Lower leg skin (tissue), 2 donors: ENCODE measurements around the gene GLP1R.

DNA sequence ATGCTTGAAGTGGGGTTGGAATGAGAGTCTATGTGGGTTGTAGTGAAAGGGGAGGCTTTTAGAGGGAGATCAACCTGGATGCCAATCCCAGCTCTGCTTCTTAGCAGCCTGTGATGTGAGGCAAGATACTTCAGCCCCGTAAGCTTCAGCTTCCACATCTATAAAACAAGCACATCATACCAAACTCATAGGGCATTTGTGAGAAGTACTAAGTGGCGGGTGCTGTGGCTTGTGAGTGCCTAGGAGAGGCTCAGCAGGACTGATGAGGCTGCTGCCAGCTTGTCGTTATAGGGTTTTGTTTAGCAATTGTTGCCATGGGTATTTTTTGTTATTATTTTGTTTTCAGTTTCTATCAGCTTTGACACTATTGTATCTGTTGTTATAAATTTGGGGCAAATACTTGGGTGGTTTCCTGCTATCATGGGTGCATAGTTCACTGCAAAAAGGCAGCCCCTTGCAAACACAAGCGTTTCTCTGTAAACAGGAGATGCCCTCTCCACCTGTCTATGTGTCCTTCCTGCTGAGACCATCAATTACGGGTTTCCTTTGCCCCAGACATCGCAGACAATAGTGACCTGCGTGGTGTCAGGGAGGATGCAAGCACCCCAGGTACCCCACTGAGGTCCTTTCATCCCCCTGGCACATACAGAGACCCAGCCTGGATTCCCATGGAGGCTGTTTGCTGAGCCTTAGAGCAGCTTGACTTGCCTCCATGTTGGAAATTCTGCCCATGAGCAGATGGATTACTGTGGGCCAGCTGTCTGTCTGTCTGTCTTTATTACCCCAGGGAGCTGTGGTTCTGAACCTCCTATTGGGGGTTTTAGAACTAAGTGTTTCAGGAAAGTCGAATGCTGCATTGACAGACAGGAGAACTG lies 3.1 kb upstream of the CCDC167 start:
- PRO-cap = no peak
- RAMPAGE, long total RNA, 2 experiments = no peak in any of the 2 experiments

GRCh38 chr6:37852637-37853921 lies 33.6 kb downstream of the ZFAND3 start:
- PRO-cap = no peak
- RAMPAGE, long total RNA, 2 experiments = no peak in any of the 2 experiments

- PRO-cap = no peak
- RAMPAGE, long total RNA, 2 experiments = no peak in any of the 2 experiments
Observed at GRCh38 chr6:38157794-38158418, 338.4 kb downstream of the ZFAND3 start.

DNA sequence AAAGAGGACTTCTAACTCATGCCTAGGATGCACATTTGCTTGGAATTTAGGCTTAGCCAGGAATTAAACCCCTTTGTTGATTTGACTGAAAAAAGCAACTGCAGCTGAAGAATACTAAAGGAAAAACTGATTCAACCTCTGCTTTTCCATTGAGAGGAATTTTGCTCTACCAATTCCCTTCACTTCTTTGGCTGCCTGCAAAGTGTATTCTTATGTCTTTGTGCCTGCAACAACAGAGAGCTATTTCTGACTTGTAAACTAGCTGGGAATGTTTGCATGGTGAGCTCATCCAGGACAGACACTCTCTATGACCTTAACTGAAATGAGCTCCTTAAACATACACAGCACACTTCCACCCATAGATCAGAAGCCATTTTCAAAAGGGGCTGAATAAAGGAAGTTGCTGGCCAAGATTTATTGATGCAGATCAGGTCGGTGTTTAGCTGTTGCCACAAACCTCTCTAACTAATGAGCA lies 377.8 kb downstream of the BTBD9 start:
- PRO-cap = no peak
- RAMPAGE, long total RNA, 2 experiments = no peak in any of the 2 experiments

GRCh38 chr6:38350831-38351369 lies 288.8 kb downstream of the BTBD9 start:
- PRO-cap = no peak
- RAMPAGE, long total RNA, 2 experiments = no peak in any of the 2 experiments

GRCh38 chr6:38508327-38509208 lies 131.2 kb downstream of the BTBD9 start:
- PRO-cap = no peak
- RAMPAGE, long total RNA, 2 experiments = no peak in any of the 2 experiments

- PRO-cap = no peak
- RAMPAGE, long total RNA, 2 experiments = no peak in any of the 2 experiments
Observed at GRCh38 chr6:38636597-38637205, 3.0 kb downstream of the BTBD9 start.

DNA sequence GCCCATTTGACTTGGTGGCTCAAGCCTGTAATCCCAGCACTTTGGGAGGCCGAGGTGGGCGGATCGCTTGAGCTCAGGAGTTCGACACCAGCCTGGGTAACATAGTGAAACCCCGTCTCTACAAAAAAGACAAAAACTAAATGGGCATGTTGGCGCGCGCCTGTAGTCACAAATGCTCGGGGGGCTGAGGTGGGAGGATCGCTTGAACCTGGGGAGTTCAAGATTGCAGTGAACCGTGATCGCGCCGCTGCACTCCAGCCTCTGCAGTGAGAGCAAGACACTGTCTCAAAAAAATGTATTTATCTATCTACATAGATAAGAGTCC lies 746 bp upstream of the BTBD9 start:
- PRO-cap = no peak
- RAMPAGE, long total RNA, 2 experiments = no peak in any of the 2 experiments

DNA sequence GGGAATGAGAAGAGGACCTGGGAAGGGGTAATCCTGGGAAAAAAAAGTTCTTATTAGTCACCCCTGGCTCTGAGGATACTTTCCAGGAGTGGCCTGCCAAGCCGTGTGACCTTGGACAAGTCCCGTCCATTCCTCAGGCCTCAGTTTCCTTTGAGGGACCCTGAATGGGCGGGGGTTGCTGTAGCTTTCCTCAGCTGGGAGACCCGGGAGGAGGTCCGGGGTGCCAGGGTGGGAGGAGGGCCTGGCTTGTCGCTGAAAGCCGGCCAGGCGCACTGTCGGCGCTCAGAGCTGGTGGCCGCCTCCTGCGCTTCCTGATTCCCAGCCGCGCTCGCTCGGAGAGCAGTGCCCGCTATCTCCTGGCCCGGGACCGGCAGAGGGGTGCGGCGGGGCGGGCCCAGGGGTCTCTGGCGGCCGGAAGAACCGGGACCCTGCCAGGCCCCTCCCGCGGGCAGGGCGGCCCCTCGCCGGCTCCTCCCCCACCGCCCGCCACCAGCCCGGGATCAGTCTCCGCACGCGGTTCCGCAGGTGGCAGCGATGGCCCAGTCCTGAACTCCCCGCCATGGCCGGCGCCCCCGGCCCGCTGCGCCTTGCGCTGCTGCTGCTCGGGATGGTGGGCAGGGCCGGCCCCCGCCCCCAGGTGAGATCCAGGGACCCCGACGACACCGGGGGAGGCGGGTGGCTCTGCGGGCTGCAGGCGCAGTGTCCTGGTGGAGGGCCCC lies at the start of gene GLP1R:
TSS of gene GLP1R (plus strand) at position 500 of the 719 bp plus-strand sequence.
- PRO-cap = no peak
- RAMPAGE, long total RNA, 2 experiments = no peak in any of the 2 experiments

- PRO-cap = no peak
- RAMPAGE, long total RNA, 2 experiments = no peak in any of the 2 experiments
Observed at GRCh38 chr6:39188370-39189242, 40.7 kb downstream of the KCNK5 start.

GRCh38 chr6:39193463-39194517 lies 35.5 kb downstream of the KCNK5 start:
- PRO-cap = no peak
- RAMPAGE, long total RNA, 2 experiments = no peak in any of the 2 experiments

DNA sequence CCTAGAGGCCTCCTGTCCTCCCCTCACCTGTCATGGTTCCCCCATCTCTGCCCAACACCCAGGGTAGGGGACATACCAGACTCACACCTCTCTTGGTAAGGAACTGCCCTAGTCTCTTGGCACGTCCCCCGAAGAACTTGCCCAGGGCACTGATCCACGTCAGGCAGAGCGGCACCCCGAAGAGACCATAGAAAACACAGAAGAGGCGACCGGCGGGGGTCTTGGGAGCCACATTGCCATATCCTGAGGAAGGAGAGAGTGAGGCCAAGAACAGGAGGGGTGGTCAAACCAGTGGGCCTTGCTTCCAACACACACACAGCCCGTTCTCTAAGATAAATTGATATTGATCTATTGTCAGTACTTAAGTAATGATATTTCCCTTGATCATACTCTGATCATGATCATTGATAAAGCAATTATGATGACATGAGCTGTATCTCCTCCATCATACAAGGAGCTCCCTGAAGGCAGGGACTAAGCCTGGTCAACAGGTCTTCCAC lies 34.7 kb downstream of the KCNK5 start:
- PRO-cap = no peak
- RAMPAGE, long total RNA, 2 experiments = no peak in any of the 2 experiments

GRCh38 chr6:39206907-39207658 lies 22.2 kb downstream of the KCNK5 start:
- PRO-cap = no peak
- RAMPAGE, long total RNA, 2 experiments = no peak in any of the 2 experiments

DNA sequence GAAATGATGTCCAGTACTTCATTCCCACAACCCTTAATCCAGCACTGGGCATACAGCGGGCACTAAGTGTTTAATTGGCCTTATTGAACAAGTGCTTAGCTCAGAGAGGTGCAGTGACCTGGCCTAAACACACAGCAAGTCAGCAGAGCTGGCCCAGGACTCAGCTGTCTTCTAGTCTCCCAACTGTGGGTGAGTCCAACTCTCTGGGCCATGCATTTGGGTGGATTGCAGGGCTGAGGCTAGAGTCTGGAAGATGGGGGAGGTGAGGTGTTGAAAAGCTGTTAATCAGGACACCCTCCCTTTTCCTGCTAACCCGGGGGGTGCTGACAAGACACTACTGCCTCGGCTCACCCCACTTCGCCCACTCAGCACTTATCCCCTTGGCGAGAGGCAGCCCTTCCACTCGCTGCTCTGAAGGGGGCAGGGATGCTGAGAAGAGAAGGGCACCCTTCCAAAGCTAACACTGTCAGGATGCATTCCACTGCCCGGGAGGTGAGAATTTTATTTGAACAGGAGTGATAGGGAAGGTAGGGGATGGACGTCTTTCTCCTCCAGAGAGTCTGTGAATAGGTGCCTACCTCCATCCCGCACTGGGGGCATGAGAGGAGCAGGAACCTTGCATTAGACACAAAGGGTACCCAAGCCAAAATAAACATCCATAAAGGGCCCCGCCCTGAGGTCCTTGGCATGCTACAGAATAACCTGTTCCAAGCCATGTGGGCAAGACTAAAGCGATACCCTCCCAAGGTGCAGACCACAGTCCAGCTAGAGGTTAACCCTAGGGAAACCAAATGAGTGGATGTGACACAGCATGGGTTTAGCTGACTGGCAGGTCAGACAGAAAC lies 14.1 kb downstream of the KCNK5 start:
- PRO-cap = no peak
- RAMPAGE, long total RNA, 2 experiments = no peak in any of the 2 experiments

GRCh38 chr6:39221595-39222787 lies 7.3 kb downstream of the KCNK5 start:
- PRO-cap = no peak
- RAMPAGE, long total RNA, 2 experiments = no peak in any of the 2 experiments

DNA sequence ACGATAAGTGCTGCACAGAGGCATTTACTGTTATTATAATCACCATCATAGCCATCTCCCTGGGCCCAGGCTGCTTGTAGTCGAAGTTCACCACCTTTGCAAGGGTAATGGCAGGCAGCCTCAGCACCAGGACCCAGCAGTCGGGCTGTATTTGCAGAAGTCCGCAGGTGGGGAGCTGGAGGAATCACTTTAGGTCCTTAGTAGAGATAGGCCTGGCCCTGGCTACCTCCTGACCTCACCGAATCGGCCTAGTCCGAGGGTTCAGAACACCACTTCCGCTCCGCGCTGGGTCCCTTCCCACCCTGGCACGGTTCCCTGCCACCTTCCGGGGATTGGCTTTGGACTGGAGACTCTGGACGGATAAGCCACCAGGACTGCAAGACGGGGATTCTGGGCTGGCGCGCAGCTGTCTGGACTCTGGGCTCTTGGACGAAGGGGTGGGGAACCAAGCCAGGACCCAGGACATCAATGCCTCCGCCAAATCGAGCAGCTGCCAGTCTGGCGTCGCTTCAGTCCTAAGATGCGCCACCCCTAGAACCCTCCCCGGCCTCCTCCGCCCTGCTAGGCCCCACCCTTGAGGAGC lies 1.4 kb downstream of the KCNK17 start:
- PRO-cap = no peak
- RAMPAGE, long total RNA, 2 experiments = no peak in any of the 2 experiments

DNA sequence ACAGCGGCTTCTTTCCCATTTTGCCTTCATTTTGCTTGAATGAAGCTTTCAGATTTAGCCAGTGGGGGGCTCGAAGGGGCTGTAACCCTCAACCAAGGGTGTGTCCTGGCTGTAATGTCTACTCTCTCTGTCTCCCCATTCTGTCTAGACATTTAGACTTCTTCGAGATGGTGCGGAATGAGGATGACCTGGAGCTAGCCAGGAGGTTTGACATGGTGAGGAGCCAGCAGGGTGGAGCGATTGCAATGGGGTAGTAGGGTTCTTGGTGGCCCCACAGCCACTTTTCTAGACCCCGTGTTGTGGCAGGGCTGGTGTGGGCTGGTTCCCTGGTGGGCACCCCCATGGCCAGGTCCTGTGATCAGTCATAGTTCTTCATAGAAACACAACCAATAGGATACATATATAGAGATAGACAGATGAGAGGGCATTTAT lies 62.9 kb downstream of the MOCS1 start:
- PRO-cap = no peak
- RAMPAGE, long total RNA, 2 experiments = no peak in any of the 2 experiments

GRCh38 chr6:40328548-40329451 lies 258.4 kb downstream of the LRFN2 start:
- PRO-cap = no peak
- RAMPAGE, long total RNA, 2 experiments = no peak in any of the 2 experiments

DNA sequence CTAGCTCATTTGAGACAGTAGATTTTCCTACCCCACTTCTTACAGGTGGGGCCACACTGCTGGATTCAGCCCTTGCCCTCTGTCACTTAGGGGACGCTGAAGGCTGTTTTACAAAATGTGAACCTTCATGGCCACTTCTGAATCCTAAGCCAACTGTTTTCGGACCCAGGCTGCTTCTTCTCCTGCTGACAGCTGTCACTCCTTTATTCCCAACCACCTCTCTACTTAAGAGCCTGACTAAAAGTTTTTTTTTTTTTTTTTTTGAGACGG lies 35.1 kb downstream of the UNC5CL start:
- PRO-cap = no peak
- RAMPAGE, long total RNA, 2 experiments = no peak in any of the 2 experiments

DNA sequence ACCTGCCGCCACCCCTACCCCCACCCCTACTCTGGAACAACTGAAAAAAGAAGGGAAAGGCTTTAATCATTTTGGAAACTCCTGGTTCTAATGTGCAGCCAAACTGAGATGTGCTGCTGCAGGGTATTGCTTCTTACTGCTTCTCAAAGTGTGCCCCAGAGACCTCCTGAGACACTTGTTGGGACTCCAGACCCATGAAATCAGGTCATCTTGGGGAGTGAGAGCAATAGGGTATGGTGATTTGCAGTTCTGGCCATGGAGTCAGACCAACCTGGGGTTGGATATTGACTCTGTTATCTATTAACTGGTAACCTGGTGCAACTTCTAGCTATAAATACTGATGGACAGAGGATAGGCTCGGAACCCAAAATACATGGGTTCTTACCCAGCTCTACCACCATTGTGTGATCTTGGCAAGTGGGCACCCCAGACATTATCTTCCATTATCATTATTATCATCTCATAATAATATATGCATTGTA lies 3.8 kb downstream of the TSPO2 start:
- PRO-cap = no peak
- RAMPAGE, long total RNA, 2 experiments = no peak in any of the 2 experiments